Type B pancreatic cell (in vitro differentiated cells): ENCODE data around the genes HTR3C, ABCF3 and FAM131A.

- PRO-cap, result no peak
Measured at GRCh38 chr3:183525600-183526051, 29.9 kb downstream of the KLHL6 start.

DNA sequence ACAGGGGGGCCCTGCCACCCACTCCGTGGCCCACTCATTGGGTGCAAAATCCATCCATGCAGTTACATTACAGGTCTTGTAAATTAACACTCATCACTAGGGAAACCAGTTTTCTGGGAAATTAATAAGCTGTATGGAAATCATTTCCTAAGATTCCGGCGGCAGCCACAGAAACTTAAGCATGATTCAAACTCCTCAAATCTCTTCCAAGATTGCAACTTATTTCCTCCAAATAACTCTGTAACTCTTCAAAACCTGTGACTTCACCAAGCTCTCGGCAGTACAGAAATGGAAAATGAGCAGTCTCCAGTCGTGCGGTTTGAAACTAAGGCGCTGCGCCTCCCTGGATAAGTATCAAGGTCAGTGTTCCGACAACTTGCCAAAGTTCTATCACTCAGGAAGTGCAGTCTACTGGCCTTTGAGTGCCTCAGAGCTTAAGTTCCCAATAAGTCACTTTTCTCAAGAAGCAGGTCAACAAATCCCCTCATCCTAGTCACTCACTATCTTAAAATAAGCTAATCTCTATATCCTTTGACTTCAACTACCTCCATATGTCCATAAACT is 24.8 kb upstream of the KLHL6 start:
- PRO-cap, result no peak

- PRO-cap, result unidirectional peak, plus-strand start at chr3:183648227
Measured at GRCh38 chr3:183647932-183648375, 12.5 kb downstream of the KLHL24 start.

DNA sequence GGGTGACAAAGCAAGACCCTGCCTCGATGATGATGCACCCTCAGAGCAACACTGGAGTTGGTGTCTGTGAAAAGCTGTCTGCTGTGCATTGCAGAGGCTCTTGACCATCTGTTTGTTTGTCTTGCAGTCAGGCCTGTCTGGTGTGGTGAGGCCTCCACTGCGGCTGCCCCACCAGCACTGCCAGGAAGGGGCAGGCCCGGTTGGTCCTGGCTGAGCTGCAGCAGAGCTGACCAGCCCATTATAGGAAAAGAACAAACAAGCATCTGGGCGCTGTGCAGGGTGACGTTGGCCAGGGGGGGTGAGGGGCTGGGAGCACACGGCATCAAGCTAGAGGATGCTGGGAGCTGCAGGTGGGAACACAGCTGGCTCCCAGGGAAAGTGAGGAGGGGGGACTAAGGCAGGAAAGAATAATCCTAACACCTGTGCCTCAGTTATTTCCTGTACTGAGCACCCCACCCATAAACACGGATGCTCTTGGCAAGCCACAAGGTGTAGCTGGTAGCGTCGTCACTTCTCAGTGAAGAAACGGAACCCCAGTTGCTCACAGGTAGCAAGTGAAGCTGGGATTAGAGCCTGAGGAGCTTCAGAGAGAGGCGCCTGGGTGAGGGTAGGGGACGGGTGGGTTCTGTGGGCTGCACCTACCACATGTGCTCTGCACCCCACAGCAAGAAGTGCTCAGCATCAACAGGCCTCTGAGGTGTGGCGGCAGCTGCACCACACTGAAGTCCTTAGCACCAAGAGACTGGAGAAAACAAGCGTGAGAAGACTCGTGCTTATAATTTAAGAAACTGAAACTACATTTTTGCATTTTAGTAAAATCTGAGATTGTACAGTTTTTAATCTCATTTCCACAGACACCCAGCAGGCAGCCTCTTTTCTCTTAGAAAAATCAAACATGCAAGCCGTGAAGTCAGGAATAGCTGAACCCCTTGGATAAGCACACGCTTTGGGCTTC is 10.0 kb downstream of the MAP6D1 start:
- PRO-cap, result no peak

GRCh38 chr3:183892769-183893169 is 8.1 kb upstream of the PARL start:
- PRO-cap, result no peak

GRCh38 chr3:183961183-183961793 is 56.4 kb downstream of the ABCC5 start:
- PRO-cap, result no peak

DNA sequence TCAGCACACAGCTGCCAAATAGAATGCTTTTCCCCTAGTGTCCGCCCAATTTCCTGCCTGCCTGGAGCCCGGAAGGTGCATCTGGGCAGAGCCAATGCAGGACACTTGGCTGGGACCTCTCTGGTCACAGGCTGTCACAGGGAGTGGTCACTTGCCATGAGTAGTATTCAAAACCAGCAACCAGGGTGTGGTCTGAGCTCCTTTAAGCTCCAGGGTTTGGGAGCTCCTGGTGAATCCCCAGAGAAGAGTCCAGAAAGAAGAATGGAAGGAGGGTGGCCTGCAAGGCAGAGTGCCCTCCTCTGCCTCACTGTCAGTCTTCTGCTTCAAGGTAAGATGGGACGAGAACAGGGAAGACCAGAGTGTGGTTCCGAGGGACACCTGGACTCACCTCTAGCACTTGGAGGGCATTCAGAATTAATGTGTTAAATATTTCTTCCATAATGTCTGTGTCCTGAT is at the start of gene HTR3C:
Gene HTR3C, plus strand, starts transcription at position 228 of the 456 bp plus-strand sequence.
- PRO-cap, result no peak

DNA sequence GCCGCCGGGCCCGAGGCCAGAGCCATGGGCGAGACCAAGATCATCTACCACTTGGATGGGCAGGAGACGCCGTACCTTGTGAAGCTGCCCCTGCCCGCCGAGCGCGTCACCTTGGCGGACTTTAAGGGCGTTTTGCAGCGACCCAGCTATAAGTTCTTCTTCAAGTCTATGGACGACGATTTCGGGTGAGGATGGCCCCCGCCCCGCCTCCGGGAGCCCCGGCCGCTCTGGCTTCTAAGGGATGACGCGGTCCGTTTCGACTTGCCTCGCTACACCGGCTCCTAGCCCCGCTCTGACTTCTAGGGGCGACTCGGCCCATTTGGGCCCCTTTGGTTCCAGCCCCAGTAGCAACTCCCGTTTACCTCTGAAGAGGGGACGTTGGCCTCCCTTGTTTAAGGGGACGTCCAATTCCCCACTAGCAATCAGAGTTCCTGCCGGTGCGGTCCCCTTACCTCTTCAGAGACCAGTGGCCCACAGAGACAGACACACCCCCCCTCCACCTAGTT is 488 bp downstream of the DVL3 start:
- PRO-cap, result no peak

DNA sequence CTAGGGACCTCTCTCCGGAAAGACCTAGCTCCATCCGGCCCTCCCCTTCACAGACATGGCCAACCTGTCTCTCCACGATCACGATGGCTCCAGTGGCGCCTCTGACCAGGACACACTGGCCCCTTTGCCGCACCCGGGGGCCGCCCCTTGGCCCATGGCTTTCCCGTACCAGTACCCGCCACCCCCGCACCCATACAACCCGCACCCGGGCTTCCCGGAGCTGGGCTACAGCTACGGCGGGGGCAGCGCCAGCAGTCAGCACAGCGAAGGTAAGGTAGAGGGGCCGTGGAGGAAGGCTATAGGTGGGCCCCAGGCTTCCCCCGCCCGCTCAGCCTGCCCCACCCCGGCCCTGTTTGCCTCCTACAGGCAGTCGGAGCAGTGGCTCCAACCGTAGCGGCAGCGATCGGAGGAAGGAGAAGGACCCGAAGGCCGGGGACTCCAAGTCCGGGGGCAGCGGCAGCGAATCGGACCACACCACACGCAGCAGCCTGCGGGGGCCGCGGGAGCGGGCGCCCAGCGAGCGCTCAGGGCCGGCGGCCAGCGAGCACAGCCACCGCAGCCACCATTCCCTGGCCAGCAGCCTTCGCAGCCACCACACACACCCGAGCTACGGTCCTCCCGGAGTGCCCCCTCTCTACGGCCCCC is 4.6 kb upstream of the AP2M1 start:
- PRO-cap, result no peak

DNA sequence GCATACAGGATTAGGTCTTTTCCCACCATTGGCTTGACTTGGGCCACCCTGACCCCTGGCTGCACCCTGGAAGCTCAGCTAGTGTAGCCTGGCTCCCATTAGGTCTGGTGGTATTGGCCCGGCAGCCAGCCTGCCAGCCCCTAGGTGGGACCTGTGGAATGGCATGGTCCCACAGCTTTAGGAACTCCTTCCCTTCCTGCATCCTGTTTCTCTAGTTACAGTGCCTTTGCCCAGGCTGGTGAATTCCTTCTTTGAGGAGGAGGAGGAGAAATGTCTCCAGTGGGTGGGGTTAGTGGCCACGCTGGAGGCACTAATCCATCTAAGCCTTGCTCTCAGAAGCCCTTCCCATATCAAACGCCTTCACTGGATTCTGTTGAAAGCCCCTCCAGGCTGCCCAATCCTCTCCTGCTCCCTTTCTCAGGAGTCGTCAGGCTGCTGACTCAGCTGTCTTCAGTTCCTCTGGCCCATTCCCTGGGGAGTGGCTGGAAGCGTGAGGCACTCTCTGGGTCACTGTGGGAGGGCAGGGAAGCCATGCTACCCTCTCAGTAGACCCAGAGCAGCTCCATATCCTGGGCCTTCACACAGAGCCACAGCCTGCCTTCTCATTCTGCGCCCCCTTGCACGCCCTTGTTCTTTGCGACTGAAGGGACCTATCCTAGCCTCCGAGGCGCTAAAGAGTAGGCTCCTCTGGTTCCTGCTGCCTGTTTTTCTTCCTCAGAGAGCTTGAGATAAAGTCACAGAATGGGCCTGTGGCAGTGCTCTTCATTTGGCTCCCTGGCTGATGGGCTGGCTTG is 2.7 kb downstream of the AP2M1 start:
- PRO-cap, result no peak

DNA sequence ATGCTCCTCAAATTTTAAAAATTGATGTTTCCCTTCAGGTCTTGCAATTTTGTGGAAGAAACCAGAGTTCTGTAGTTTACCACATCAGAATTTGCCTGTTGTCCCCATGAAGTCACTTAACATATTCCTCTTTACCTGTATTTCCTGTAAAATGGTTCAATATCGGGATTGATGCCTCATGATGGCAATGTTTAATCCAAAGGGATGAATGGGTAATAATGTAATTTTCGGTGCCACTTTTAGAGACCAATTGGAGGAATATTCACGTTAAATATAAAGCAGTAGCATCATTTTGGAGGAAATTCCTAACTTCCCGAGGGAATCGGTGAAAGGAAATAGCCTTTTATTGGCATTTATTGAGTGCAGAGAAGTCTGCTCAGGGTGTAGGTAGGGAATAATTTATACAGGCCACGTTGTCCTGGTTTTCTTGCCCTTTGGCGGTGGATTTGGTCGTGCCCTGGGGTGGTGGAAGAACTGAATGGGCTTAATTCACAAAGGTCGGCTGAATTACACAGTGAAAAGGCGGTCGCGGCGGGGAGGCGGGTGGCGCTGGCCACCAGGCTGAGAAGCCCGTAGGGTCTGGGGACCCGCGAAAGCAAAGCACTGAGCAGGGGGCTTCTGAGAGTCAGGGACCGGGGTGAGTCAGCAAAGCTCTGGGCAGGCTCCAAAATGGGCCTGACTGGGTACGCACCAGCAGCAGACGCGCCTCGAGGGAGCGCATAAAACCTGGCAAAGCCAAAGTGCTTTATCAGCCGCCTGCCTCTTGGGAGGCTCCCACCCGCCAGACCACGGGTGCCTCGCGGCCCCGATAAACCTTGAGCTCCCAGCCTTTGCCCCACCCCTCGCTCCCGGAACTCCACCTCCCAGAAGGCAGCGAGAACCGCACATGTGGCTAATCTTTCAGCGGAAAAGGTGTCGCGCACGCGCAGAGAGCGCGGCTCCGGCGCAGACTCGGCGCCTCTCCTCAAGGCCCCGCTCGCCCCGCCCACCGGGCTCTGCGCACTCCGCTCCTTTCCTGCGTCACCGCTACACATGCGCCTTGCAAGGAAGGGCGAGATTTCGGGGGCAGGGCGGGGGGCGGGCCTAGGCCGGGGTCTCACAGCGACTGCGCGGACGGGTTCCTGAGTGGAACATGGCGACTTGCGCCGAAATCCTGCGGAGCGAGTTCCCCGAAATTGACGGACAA is at the start of gene ABCF3:
Gene ABCF3, plus strand, starts transcription at position 1,124 of the 1,186 bp plus-strand sequence.
- PRO-cap, result bidirectional peak, plus-strand start at position 1,124 of the sequence, minus-strand start at position 810 of the sequence

- PRO-cap, result no peak
Measured at GRCh38 chr3:184320368-184320930, 6.0 kb downstream of the EIF4G1 start.

- PRO-cap, result unidirectional peak, plus-strand start at chr3:184334762; unidirectional peak, plus-strand start at chr3:184334906
Measured at GRCh38 chr3:184334198-184335392, 2.8 kb upstream of the FAM131A start.

GRCh38 chr3:184337289-184338119 is at the start of gene FAM131A:
Gene FAM131A (plus strand): TSS chr3:184337600.
- PRO-cap, result no peak

DNA sequence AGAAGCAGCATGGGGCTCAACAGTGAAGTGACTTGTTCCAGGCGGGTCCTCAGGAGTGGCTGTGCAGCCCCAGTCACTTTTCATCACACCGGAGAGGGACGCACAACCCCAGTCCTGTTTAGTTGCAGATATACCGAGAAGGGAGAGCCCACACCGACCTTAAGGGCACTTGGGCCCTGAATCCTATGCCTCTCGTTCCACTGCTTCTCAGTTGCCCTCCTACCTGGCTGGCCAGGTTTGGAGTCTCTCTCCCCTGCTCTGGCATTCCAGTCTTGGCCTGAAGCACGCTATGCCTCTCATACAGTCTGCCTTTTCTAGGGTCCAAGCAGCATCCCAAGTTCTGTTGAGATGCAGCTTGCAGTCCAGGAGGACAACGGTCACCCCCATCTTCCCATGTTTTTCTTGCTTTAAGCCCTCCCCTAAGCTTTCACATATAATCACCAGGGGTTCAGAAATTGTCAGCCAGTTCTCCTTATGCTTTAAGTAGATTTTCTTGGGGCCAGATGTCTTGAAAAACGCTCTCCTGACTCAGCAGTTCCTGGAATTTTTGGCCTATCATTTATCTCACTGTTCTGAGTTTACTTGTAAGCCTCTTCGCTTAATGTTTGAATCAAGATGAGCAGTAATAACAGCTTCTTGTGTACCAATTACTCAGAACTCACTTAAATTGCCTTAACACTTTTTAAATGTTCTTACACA is 10.2 kb downstream of the FAM131A start:
- PRO-cap, result no peak

DNA sequence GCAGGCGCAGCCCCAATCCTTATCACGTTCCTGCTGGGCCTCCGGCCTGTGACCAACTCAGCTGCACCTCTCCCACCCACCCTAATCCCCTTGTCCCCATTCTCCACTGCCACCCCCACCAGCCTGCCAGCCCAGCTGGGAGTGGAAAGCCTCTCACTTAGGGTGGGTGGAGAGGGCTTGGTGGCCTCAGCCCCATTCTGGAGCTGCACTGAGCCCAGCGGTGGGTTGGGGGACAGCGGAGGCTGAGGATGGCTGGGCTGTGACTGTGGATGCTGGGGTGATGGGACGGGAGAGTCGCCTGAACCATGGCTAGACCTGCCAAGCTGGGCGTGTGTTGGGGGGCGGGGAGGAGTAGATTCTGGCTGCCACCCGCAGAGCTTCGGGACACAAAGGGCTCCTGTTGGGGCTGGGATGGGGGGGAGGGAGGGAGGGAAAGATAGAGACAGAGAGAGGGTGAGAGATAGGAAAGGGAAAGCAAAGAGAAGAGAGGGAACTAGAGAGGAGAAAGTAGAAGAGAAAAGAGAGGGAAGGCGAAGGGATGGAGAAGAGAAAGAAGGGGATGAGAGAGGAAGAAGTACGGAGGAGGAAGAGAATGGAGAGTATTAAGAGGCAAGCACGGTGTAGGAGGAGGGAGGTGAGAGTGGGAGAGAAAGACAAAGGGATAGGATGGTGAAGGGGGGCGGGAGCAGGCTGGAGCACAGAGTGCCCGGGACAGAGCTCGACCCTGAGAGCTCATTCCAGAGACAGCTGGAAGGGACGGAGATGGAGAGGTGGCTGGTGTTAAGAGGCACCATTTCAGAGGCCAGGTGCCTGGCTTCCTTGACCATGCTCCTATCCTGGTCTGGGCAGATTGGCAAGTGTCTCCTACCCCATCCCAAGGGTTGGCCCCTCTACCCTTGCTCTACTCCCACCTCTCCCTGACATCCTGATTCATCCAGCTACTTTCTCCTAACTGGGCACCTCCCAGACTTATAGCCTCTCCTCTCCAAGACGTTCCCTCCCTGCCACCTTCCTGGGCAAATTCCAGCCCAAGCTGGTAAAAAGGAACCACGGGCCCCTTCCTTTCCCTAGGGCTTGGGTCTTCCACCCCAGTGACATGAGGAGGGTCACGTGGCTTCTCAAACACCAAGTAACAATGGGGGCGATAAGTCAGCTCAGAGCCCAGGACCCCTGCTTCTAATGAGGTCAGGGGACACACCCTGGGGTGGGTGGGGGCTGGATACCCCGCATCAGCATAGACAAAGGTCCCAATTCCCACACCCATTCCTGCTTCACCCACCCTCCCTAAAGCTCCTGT is 1.4 kb downstream of the CLCN2 start:
- PRO-cap, result no peak

DNA sequence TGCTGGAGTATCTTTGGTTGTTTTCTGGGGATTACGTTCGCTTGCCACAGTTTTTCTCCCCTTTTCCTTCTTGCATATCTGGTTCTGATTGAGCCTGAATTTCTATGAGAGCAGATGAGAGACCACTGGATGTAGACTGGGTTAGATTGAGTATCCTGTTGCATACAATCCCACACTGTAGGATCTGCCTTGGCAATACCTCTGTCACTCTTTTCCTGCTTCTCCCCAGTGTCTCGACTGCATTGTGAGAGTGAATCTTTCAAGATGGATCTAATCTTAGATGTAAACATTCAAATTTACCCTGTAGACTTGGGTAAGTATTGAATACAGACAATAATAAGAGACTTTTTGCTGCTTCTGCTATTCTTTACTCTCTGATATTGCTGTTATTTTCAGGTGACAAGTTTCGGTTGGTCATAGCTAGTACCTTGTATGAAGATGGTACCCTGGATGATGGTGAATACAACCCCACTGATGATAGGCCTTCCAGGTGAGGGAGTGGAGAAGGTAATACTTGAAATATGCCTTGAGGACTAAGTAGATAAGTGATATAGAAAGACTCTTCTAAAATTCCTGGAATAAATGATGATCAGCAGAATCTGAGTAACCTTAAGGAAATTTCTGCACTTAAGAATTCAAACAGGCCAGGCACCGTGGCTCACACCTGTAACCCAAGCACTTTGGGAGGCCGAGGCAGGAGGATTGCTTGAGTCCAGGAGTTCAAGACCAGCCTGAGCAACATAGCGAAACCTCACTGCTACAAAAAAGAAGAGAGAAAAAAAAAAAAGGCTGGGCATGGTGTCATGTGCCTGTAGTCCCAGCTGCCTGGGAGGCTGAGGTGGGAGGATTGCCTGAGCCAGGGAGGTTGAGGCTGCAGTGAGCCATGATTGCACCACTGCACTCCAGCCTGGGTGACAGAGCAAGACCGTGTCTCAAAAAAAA is 3.5 kb downstream of the POLR2H start:
- PRO-cap, result no peak

DNA sequence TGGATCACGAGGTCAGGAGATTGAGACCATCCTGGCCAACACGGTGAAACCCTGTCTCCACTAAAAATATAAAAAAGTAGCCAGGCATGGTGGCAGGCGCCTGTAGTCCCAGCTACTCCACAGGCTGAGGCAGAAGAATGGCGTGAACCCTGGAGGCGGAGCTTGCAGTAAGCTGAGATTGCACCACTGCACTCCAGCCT is 42.1 kb upstream of the EPHB3 start:
- PRO-cap, result no peak

DNA sequence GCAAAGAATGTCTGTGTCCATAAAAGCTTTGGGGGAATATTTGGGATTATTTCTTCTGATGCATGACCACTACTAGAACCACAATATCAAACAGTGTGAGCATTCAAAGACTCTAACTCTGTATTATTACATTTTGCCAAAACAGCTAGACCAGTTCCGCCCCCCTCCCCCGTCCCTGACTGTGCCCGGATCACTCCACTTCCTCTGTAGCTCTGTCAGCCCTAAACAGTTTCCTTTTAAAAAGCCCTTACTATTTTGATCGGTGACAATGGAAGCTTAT is 36.7 kb upstream of the EPHB3 start:
- PRO-cap, result no peak

DNA sequence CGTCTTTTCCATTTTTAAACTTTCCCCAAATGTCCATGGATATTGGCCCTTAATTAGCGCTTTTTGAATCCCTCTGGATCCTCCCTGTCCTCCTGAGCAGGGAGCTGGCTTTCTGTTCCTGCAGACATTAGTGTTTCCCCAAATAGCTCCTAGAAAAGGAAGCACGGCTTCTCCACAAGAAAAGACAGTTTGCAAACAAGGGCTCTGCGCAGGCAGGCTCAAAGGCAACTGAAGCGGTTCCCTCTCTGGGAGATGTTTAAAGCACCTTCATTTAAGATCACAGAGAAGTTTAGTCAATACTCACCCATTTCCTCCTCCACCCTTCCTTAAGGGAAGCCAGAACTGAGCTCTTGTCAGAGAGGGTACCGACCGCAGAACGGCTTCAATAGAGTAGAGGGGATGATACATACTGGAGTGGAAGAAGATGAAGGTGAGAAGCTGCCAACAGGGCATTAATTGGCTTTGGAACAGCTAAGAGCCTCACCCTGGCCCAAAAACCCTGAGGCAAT is 5.0 kb upstream of the EPHB3 start:
- PRO-cap, result no peak